SUDHL5 (cell line): Measurements from ENCODE around the genes PPTC7, CCDC63 and ATXN2.

DNA sequence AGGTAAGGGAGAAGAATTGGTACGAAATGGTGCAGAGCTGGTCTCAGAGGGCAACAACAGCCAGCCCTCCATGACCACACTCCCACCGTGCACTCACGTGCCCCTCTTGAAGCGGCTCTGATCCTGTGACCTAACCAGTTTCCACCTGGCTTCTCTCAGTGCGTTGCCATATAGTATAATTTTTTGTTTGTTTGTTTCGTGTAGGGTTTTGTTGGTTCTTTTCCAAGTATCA, 1.4 kb upstream of the ATP2A2 start:
- PRO-cap = no peak

DNA sequence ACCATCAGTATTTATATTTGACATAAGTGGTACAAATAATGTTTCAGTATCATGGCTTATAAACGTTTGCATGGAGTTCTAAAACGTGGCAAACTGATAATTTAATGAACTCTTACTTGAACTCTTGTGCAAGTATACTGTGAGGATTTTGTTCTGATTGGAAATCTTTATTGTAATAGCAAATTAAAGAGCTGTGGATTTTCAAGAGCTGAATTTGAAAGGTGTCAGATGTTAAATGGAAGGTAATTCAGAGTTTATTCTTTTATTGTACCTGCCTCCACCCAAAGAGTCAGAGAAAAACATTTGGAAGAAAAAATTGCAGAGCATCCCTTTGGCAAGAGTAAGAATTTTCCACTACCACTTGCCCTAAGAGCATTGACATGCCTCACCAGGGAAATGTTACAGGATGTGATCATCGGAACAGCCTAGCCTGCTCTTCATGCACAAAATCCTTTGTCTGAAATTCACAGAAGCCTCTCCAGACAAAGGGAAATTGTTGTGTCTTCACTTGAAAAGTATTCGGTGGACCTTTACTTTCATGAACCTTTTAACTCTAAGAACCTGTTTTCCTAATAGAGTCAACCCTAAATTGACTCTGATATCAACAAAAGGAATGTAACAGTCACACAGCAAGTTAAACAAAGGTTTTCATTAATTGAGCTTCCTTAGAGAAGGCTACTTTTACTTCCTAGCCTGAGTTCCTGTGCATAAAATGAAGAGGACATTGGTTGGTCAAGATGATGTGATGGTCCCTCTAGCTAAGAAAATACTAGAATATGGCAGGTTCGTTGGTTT, 36.8 kb downstream of the ATP2A2 start:
- PRO-cap = no peak

DNA sequence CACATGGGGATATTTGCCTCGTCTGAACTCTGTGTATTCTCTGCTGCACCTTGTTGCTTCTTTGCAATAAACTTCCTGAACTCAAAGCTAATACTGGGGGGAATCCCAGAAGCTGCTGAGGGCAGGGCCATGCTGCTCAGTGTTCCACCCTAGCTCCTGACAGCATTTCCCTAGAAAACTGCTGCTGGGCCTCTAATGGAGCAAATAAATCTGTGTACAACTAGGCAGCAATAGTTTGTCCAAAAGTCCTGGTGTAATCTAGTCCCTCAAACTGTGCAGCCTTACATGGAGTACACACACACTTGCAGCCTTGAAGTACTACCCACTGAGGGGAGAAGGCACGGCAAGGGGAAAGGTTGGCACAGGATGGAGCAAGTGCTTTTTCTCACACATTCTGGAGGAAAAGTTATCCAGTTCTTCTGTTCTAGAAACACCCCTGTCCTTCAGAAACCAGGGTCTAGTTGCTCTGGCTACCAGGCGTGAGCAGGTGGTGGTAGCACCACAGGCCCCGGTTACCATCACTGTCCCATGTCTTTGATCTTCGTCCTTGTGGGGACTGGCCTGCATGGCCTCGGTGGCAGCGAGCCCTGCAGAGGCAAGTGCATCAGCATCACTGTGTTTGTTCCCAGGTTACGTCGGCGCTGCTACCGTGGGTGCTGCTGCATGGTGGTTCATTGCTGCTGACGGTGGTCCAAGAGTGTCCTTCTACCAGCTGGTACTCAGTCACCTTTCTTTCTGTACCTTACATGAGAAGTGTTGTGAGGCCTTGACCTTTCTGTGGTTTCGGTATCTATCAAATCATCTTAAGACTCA, 59.0 kb downstream of the ANAPC7 start:
- PRO-cap = no peak

GRCh38 chr12:110371090-110372434, 31.9 kb downstream of the ANAPC7 start:
- PRO-cap = bidirectional peak, plus-strand start at chr12:110371643, minus-strand start at chr12:110371445

- PRO-cap = no peak
Measured at GRCh38 chr12:110542762-110543358, 40.3 kb downstream of the PPTC7 start.

GRCh38 chr12:110551084-110551283, 32.1 kb downstream of the PPTC7 start:
- PRO-cap = no peak

GRCh38 chr12:110570899-110571226, 12.3 kb downstream of the PPTC7 start:
- PRO-cap = no peak

- PRO-cap = bidirectional peak, plus-strand start at chr12:110583504, minus-strand start at chr12:110583315
Measured at GRCh38 chr12:110583187-110583562, at the start of gene PPTC7. TSS of gene PPTC7 (minus strand) at chr12:110583318.

GRCh38 chr12:110720405-110721196, 22.1 kb downstream of the PPP1CC start:
- PRO-cap = no peak

GRCh38 chr12:110741172-110741848, 1.4 kb downstream of the PPP1CC start:
- PRO-cap = bidirectional peak, plus-strand start at chr12:110741567, minus-strand start at chr12:110741361

GRCh38 chr12:110743436-110744547, 1.1 kb upstream of the PPP1CC start:
- PRO-cap = no peak

GRCh38 chr12:110846602-110847366, at the start of gene CCDC63:
TSS of gene CCDC63 (plus strand) at chr12:110846987.
- PRO-cap = no peak

- PRO-cap = no peak
Measured at GRCh38 chr12:111367673-111368139, 1.2 kb downstream of the PHETA1 start.

GRCh38 chr12:111424682-111425274, 19.1 kb downstream of the SH2B3 start:
- PRO-cap = no peak

GRCh38 chr12:111427306-111428075, 21.8 kb downstream of the SH2B3 start:
- PRO-cap = no peak

GRCh38 chr12:111434410-111435441, 29.0 kb downstream of the SH2B3 start:
- PRO-cap = unidirectional peak, plus-strand start at chr12:111434894

DNA sequence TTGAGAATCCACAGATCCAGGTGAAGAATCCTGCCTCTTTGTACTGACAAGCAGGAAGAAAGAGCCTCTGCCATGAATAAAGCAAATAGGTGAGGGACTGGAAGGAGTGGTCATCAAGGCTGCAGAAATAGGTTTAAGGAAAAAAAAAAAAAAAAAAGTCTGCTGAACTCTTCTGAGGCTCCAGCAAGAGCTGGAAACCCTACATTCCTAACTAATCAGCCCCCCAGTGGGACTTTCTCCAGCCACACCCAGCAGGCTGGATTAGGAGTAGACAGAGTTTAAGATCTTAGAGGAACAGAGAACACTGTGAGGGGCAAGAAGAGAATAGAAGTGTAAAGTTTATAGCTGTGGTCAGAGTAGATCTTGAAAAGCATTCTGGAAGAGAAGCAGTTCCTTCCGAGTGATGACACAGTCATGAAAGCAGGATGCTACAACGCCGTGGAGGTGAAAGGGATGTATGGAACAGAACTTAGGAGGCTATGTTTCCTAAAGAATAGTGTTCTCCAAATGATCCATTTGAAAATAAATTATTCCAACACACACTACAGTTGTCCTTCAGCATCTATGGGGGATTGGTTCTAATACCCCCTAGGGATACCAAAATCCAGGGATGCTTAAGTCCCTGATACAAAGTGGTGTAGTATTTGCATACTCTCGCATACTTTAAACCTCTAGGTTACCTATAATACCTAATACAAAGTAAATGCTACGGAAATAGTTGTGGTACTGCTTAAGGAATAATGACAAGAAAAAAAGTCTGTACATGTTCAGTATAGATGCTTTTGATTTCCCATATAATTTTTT, 66.2 kb downstream of the ATXN2 start:
- PRO-cap = no peak

GRCh38 chr12:111569851-111570607, 29.1 kb downstream of the ATXN2 start:
- PRO-cap = no peak

GRCh38 chr12:111599038-111599929, at the start of gene ATXN2:
TSS of gene ATXN2 (minus strand) at chr12:111599315.
- PRO-cap = bidirectional peak, plus-strand start at chr12:111599126, minus-strand start at chr12:111598992; bidirectional peak, plus-strand start at chr12:111599663, minus-strand start at chr12:111599296; bidirectional peak, plus-strand start at chr12:111599876, minus-strand start at chr12:111599887

GRCh38 chr12:111682792-111683551, 2.8 kb downstream of the BRAP start:
- PRO-cap = no peak